Foreskin fibroblast (primary cell): ENCODE measurements around the genes FHIP1A, TRIM2, RNF175 and GUCY1B1.

- RRBS: 8% methylated on average over 13 of the region's 55 CpGs
These were observed at the start of gene FHIP1A for GRCh38 chr4:151409092-151409967. Gene FHIP1A (plus strand): TSS chr4:151409176.

GRCh38 chr4:151409968-151410435 is 1.0 kb downstream of the FHIP1A start:
- RRBS: no CpG with 5 or more reads among the region's 6 CpGs

DNA sequence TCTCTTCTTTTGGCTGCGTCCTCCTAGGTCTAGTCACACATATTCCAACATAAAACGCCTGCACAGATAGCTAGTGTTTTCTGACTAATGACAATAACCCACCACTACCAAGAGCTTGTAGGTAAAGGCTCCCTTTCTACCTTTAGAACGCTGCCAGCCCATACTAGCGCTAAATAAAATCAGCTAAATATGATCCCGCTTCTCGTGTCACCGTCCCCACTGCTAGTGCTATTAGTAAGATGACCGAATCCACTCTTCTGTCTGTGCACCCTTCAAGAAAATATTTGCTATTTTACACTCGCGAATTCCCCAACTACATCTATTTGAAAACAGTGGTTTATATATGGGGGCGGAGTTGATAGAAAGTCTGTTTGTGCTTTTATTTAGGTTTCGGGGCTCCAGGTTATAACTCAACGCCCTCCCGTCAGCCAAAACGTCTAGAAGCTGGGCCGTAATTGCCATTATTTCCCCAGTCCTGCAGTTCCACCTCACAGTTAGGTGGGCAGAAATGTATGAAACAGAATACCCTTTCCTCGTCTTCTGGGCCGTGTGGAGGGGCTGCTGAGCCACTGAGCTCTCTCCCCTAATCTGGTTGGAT is 427 bp downstream of the GATB start:
- RRBS: no CpG with 5 or more reads among the region's 18 CpGs

- RRBS: no CpG with 5 or more reads among the region's 4 CpGs
These were observed 50.1 kb downstream of the FBXW7 start for GRCh38 chr4:152485739-152486220.

DNA sequence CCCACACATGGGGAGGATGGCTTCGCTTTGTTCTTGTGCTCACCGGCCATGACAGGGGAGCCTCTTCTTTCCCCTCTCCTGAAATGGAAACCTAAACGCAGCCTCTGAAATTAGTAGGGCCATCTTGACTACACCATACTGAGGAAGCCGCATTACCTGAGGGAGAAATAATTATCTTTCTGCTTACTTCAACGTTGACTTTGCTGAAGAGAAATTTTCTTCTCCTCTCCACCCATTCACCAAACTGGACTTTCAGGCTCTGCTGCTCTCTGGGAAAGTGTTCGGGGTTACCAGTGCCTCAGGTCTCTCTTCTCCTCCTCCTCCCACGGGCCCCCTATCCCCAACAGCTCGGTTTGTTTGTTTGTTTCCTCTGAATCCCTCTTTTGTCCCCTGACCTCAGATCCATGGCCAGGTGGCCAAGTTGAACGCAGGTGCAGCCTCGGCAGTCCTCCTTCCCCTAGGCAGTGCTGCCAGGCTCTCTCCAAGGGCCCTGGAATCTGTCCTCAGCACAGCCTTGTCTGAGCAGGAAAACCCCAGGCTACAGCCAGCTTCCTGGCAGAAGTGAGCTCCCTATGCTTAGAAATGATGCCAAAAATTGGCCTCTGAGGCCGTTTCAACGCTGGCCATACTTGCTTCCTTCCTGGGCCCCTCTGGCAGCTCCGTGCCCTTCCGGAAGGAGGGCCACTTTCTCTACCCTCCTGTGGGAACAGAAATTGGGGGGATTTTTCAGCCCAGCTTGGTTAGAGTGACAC is 60.0 kb downstream of the FHDC1 start:
- RRBS: no CpG with 5 or more reads among the region's 14 CpGs

DNA sequence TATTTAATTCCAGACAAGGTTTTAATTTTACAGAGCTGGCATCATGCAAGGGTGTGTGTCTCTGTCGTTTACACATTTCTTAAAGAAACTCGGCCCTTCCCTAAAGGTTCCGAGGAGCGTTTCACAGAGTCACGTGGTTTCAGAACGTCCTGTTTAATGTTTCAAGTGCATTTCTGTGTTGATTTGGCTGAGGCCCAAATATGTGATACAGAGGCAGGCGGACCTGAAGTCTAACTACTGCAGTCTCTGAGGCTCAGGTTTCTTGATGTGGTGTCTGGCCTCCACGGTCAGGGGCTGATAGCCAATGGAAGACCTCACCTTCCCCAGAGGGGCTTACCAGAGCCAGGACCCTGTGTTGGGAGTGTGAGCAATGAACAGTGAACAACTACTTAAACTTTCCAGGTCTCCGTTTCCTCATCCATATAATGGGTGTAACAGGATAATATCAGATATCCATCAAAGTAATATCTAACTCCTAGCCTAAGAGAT is 50.2 kb upstream of the TRIM2 start:
- RRBS: no CpG with 5 or more reads among the region's 9 CpGs

- RRBS: no CpG with 5 or more reads among the region's 27 CpGs
These were observed at the start of gene TRIM2 for GRCh38 chr4:153204335-153205504. Gene TRIM2 (plus strand): TSS chr4:153204443.

DNA sequence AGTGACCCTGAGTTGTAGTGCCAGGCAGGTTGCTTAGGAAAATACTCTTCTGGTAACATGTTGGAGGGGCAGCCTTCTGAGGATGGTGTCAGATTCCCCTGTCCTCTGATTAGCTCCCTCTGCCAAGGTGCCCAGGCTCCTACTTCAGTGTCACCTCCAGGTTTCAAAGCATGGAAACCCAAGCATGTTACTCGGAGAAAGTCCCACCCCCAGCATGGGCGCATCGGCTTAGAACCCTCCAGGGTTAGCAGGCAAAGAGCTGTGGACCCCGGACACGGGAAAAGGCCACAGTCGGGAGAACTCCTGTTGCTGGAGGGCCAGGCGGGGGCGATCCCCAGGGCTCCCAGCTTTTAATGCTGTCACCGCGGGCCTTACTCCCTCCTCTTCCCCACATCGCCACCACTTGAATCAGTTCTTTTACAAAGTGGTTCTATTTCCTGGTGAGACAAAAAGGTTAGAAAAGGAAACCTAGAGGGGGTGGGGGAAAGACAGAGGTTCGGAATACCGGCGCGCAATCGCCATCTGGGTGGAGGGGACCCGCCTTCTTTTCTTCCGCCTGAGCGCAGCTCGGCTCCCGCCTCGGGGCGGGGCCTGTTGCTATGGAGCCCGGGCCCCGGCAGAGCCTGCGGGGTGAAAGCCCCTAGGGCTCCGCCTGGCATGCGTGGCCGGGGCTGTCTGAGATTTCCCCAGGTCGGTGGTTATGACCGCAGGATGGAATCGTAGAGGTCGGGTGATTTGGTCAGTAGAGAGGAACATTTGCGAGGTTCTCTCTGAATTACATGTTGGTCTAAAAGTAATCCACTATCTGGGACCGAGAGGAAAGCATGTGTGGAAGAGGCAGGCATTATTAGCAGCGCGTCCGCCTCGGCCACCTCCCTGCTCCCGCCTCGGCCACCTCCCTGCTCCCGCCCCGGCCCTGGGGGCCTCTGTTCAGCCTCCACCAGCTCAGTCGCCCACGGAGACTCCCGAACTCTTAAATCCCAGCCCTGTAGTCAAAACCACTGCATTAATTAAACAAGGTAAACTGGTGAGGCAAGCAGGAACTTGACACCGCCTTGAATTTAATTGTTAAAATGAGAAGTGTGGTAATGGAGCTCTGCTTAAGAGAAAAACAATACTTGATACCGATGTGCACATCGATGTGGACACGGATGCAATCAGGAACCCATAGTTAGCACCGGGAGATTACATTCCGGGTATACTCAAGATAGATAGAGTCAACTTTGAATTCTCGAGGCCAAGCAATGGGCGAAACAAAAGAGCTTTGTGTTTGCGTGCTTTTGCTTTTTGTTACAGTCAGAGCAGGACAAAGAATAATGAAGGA is 44.9 kb downstream of the TRIM2 start:
- RRBS: 2% methylated on average over 14 of the region's 55 CpGs

- RRBS: 2% methylated on average over 30 of the region's 59 CpGs
These were observed 457 bp upstream of the TMEM131L start for GRCh38 chr4:153465544-153466262.

GRCh38 chr4:153467689-153468245 is 1.6 kb downstream of the TMEM131L start:
- RRBS: no CpG with 5 or more reads among the region's 6 CpGs

GRCh38 chr4:153472818-153473508 is 6.8 kb downstream of the TMEM131L start:
- RRBS: 89% methylated on average over 3 of the region's 8 CpGs

- RRBS: no CpG with 5 or more reads among the region's 9 CpGs
These were observed 55.4 kb downstream of the TMEM131L start for GRCh38 chr4:153521578-153521860.

- RRBS: no CpG with 5 or more reads among the region's 13 CpGs
These were observed 72.7 kb downstream of the TMEM131L start for GRCh38 chr4:153538755-153539303.

DNA sequence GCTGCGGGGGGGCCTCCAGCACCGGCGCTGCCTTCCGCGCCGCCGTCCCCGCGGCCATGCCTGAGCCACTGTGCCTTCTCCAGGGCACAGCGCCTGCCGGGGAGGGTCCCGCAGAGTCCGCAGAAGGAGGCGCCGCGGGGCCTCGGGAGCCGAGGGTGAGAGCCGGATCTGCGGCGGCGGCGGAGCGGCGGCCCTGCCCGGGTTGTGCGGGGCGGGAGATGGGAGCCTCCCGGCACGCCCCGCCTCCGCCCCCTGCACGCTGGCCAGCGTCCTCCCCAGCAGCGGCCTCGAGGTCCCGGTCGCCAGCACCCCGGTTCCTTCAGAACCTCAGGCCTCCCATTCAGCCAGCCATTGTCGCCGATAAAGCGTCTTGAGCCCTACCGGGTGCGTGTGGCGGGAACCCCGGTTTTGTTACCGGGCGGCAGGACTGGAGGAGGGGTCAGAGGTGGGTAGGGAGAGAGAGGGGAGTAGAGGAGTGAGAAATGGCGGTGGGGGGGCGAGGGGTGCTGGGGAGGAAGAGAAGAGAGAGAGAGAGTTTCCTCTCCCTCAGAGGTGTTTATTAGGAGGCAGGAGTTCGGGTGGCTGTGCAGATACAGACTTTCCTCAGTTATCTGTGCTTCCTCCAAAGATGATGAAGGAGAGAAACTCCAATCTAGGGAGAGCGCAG is at the start of gene RNF175:
Gene RNF175, minus strand, starts transcription at position 220 of the 667 bp plus-strand sequence.
- RRBS: 2% methylated on average over 40 of the region's 52 CpGs

- RRBS: no CpG with 5 or more reads among the region's 12 CpGs
These were observed 2.9 kb upstream of the SFRP2 start for GRCh38 chr4:153791838-153792220.

GRCh38 chr4:153933890-153934215 is 145.0 kb upstream of the SFRP2 start:
- RRBS: no CpG with 5 or more reads among the region's 6 CpGs

DNA sequence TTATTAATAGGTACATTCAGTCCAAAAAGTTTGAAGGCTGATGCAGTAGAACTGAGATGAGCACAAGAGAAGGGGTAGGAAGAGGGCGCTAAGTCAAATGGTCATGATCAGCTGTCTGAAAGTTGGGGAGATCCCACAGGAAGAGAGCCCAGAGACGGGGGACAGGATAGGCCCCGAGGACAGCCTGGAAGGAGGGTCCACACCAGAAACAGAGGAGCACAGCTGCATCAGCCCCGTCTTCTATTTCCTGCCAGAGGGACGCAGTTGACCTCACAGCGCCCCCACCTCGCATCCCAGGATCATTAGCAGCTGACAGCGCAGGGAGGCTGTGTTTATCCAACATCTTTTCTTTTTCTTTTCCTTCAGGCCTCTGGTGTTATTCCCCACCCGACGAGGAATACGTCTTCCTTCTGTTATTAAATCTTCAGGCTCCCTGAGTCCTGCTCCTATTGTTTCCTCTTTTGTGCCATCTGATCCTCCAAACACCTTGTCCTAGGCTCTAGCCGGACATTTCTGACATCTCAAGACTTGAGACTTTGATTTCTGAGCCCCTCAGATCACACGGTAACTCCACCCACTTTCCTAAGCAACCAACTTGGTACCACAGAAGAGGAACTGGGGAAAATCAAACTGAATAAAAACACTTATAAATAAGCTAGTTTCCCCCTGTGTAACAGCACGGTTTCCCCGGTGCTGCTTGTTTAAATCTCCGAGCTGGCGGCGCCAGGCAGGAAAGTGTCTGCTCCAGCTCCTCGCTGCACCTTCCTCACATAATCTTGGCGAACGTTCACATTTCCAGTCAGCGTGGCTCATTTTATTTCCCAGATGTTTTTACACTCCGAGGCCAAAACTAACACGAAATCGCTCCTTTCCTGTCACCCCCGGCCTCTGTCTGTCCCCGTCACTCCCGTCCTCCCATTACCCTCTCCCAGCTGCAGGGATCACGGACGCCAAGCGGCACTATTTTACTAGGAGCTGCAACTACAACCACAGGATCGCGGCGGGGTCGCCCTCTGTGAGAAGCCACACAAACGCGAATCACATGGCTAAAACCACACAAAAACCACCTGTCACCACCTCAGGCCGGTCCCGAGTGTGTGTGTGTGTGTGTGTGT is 75.2 kb downstream of the DCHS2 start:
- RRBS: no CpG with 5 or more reads among the region's 39 CpGs

- RRBS: no CpG with 5 or more reads among the region's 4 CpGs
These were observed 1.9 kb upstream of the FGB start for GRCh38 chr4:154560958-154561240.

- RRBS: no CpG with 5 or more reads among the region's 10 CpGs
These were observed 46.5 kb upstream of the FGG start for GRCh38 chr4:154658821-154659491.

GRCh38 chr4:155758642-155759615 is at the start of gene GUCY1B1:
Gene GUCY1B1 (plus strand): TSS chr4:155759021.
- RRBS: 2% methylated on average over 21 of the region's 70 CpGs